Hair follicle dermal papilla cell (primary cell): ENCODE measurements around the genes KLF5 and UCHL3.

- CAGE, long polyA plus RNA = no peak
Observed at GRCh38 chr13:63278946-63279145, 467.7 kb upstream of the ENSG00000237378 start.

DNA sequence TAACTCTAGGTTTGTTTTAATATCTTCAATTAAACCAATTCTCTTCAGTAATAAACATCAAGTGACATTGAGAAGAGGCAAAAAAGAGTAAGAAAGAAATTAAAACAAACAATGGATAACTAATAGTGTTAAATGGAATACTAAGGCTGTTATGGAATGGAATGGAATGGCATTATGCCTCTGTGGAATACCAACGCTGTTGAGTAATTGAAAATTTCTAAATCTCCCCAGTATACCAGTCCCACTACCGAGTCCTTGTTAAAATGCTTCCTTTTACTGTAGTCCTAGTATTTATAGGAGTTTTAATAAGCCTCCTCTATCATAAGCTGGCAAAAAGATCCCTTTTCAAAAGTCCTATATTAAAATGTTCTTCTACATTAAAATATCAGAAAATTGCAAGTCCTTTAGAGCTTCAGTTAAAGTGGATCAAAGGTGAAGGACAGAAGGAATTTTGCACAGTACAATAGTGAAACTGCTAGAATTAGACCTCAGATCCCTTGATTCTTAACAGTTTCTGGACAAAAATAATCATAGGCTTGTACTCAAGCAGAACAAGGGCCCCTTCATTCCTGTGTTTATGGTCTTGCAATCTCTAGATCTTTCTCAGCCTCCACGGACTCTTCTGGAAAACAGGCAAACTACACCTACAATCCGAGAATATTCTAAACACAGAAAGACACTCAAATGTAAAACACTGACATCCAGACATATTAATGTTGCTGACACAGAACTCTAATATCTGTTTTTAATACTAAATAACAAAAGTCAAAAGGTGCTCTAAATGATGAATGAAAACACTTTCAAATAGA lies 128.2 kb downstream of the PCDH9 start:
- CAGE, long polyA plus RNA = no peak

- CAGE, long polyA plus RNA = no peak
Observed at GRCh38 chr13:72800430-72801053, 18.6 kb downstream of the PIBF1 start.

DNA sequence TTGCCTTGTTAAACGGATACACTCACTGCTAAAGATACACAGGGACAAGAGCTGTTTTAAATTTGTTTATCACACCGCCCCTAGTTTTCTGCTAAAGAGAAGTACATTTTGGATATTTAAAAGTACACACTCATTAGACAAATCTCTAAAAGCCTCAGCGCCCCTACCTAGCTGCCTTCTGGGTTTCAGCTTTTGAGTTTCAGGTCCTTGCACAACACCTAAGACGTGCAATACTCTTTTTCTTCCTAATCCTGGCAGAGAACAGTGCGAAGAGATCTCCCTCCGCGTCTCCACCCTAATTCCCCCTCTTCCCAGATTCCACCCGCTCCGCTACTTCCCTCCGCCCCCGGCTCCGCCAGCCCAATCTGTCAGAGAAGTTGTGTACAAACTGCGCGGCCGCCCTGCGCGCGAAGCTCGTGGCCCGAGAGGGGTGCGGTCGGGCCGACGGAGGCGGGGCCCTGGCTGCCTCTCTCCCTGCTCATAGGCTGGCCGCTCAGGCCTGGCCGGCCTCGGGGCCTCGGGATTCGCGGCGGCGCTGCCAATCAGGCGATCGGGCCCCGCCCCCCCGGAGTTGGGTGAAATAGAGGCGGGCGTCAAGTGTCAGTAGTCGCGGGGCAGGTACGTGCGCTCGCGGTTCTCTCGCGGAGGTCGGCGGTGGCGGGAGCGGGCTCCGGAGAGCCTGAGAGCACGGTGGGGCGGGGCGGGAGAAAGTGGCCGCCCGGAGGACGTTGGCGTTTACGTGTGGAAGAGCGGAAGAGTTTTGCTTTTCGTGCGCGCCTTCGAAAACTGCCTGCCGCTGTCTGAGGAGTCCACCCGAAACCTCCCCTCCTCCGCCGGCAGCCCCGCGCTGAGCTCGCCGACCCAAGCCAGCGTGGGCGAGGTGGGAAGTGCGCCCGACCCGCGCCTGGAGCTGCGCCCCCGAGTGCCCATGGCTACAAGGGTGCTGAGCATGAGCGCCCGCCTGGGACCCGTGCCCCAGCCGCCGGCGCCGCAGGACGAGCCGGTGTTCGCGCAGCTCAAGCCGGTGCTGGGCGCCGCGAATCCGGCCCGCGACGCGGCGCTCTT lies at the start of gene KLF5:
Gene KLF5, plus strand, starts transcription at position 606 of the 1,065 bp plus-strand sequence.
- CAGE, long polyA plus RNA = no peak

GRCh38 chr13:73059977-73060825 lies 1.4 kb downstream of the KLF5 start:
- CAGE, long polyA plus RNA = no peak

DNA sequence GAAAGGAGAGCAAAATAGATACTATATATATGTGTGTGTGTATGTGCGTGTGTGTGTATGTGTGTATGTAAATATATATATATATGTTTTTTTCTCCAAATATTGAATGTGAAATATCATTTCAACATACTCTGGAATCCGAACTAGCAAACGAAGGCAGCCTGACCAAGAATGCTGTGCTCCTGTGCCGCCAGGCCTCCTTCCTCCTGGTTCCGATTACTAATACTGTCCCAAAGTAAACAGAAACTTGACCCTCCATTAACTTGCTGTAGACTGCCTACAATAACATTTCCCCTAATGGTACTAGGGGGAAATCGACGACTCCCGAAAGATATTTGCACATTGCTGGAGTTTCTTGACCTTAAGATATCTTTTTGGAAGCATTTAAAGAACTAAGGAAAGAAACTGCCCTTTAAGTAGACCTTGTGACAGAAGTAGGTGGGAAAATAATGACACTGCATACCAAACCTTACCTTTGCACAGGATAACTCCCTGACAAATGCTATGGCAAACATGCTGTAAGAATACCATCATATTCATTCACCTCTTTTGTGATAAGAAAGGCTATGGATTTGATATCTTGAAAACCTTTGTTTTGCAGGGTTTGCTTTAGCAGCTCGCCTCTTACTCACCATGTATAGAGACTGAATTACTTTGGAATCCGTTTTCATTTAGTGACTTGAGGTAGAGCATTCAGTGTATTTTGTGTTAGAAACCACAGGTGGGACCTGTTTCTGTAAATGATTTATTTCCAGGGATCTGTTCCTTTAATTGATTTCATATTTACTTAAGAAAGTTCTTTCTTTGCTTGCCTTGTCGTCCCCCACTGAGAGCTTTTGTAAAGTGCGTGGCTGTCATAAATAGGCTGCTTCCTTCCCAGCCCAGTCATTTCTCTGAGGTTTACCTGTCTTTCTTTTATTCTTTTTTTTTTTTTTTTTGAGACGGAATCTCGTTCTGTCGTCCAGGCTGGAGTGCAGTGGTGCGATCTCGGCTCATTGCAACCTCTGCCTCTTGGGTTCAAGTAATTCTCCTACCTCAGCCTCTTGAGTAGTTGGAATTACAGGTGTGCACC lies 80.1 kb downstream of the KLF5 start:
- CAGE, long polyA plus RNA = no peak

DNA sequence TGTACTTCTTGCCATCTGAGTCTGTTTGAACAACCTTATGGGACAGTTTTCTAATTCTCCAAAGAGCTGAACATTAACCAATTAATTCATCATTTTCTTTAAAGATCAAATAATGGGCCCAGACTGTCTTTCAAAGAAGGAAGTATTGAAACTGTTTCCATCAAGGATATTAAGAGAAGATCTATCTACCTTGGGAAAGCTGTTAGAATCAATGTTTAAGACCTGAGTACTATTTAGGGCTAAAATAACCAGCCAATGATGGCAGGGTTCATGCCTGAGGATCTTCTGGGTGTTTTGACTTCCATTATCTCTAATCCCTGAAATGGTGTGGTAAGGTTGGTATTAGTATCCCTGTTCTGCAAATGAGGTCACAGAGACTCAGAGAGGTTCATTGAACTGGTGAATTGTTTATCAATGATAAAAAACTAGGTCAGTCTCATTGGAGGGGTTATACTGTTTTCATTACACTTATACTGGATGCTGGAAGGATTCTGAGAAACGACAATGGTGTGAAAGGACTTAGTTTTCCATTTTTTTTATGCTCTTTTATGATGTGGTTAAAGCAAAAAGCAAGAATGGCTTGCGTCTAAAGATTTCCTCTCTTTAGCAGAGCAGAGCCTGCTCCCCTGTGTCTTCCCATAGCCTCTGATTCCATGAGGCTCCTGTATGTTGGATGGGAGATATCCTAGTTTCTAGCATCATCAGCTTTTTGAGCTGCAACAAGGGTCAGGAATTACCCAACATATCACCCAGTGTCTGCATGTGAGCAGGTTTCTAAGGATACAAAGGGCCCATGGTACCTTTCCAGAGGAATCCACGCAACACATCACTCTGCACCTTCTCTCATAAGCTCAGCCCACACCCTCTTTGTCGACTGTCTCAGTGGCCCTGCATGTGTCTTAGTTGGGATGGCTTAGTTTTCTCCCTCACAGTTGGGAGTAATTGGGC lies 264.9 kb downstream of the KLF5 start:
- CAGE, long polyA plus RNA = no peak

DNA sequence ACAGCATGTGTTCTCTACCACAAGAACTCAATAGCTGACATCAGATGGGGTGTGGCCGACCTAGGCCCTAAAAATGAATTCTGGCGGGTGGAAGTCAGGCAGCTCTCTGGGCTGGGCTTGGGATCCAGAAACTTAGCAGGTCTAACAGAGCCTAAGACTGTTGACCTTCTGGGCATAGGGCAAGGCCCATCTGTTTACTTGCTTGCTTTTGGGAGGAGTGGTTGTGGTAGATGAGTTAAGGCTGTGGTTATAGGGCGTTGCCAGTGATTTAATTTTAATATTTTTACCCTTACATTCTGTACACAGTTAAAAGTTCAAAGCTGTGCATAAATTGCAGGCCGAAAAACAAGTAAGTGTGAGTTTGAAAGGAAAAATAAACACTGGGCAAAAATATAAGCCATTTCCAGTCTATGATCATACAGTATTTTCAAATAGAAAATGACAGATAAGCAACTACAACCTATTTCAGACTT lies 1071.1 kb downstream of the KLF5 start:
- CAGE, long polyA plus RNA = no peak

DNA sequence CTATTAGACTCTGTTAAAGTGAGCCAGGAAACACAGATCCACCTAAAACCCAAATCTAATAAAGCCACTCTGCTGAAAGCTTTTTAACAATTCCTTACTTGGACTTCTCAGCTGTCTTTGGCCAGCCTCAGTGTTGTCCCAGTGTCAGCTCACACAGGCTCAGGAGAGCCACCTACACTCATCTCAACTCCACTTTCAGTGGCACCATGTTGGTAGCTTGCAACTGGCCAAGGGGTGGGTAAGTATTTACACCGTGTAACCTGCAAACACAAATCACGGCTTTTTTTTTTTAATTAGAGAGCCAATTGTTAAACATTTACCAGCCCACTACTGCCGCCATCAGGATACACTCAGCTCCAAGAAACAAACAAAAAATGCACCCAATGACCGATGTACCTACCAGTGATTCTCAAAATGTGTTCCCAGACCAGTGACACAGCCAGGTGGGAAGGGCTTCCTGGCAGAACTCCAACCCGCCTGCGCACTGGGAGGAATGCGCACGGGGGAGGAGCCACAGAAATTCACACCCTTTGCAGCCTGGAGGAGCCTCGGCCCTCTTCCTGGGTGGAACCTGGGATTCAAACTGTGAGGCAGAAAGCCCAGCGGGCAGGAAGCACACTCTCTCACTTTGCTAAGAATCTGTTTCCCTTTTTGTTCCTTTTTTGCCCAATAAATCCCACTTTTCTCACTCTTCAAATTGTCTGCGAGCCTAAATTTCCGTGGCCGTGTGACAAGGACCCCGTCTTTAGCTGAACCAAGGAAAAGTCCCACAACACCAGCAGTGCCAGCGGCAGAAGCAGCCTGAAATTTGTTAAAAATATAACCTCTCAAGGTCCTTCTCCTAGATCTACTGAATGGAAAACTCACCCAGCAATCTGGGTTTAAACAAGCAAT lies 255.9 kb downstream of the TBC1D4 start:
- CAGE, long polyA plus RNA = no peak

DNA sequence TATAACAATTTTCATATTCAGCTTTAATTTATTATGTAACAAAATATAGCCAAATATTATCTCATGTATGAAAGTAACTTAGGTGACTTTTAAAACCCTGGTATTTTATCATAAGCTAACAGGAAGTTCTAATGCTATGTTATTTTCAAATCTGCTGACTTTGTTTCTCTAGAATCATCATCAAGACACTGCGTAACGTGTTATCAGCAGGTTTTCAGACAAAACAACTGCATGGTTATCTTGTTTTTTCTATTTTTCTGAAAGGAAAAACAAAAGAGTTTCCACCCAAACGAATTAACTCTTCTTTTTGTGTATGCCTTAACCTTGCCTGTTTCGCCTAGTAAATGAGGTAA lies 156.3 kb downstream of the TBC1D4 start:
- CAGE, long polyA plus RNA = no peak

- CAGE, long polyA plus RNA = no peak
Observed at GRCh38 chr13:75366842-75367354, 115.1 kb downstream of the TBC1D4 start.

- CAGE, long polyA plus RNA = no peak
Observed at GRCh38 chr13:75549230-75550238, at the start of gene UCHL3. Gene UCHL3 (plus strand): TSS chr13:75549791.

- CAGE, long polyA plus RNA = no peak
Observed at GRCh38 chr13:75674391-75674833, 38.3 kb downstream of the LMO7 start.

GRCh38 chr13:75715494-75715973 lies 79.4 kb downstream of the LMO7 start:
- CAGE, long polyA plus RNA = no peak

- CAGE, long polyA plus RNA = no peak
Observed at GRCh38 chr13:75761447-75761913, 125.3 kb downstream of the LMO7 start.

- CAGE, long polyA plus RNA = no peak
Observed at GRCh38 chr13:75841493-75842001, 205.4 kb downstream of the LMO7 start.

DNA sequence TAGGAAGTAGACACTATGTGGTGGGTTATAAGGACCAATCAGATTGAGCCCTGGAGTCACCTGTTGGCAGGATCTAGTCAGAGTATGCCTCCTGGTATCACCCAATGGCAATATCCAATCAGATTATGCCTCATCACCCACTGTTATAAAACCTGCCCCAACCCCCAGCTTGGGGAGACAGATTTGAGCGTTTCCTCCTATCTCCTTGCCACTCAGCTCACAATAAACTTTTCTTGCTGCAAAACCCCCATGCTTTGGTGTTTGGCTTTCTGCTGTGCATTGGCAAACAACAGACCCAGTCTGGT lies 564.2 kb downstream of the LMO7 start:
- CAGE, long polyA plus RNA = no peak

- CAGE, long polyA plus RNA = no peak
Observed at GRCh38 chr13:76887258-76887762, 1.1 kb upstream of the KCTD12 start.

DNA sequence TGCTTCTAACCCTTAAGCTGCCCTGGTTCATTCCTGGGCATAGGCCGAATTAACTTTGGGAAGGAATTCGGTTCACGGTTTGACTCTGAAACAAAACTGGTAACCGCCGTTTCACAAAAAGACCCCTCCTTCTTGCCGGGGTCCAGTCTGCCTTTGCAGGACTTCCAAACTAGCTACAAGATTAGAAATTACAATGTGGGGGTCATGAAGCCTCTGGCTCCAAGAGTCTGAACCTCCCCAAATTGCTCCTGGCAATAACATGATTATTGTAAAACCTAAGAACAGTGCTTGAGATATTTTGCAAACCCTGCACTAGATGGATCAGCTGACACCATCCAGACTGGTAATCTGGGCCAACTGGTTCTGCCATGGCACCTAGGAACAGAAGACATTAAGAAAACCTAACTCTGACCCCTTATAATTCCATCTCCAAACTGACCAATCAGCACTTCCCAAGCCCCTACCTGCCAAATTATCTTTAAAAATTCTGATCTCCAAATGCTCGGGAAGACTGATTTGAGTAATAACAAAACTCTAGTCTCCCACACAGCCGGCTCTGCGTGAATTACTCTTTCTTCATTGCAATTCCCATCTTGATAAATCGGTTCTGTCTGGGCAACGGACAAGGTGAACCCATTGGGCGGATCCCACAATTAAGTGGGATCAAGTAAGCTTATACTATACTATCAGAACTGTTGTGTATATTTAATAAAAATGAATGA lies 13.6 kb downstream of the FBXL3 start:
- CAGE, long polyA plus RNA = no peak

GRCh38 chr13:77014197-77015254 lies 12.4 kb downstream of the FBXL3 start:
- CAGE, long polyA plus RNA = no peak